BJ (cell line): ENCODE measurements around the gene MIA3.

DNA sequence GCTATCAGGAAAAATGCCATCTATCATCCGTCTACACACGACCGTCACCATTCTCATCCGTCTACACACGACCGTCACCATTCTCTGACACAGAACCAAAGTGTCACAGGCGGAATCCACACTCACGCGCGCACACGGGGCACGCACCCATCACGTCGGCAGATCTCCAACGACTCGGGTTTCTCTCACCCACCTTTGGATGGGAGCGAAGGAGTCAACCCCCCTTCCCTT is 993 bp downstream of the DUSP10 start:
- CAGE, long polyA plus RNA: no peak
- RRBS: no CpG with 5 or more reads among the region's 17 CpGs

GRCh38 chr1:221793272-221794081 is 51.6 kb upstream of the DUSP10 start:
- CAGE, long polyA plus RNA: no peak
- RRBS: no CpG with 5 or more reads among the region's 4 CpGs

DNA sequence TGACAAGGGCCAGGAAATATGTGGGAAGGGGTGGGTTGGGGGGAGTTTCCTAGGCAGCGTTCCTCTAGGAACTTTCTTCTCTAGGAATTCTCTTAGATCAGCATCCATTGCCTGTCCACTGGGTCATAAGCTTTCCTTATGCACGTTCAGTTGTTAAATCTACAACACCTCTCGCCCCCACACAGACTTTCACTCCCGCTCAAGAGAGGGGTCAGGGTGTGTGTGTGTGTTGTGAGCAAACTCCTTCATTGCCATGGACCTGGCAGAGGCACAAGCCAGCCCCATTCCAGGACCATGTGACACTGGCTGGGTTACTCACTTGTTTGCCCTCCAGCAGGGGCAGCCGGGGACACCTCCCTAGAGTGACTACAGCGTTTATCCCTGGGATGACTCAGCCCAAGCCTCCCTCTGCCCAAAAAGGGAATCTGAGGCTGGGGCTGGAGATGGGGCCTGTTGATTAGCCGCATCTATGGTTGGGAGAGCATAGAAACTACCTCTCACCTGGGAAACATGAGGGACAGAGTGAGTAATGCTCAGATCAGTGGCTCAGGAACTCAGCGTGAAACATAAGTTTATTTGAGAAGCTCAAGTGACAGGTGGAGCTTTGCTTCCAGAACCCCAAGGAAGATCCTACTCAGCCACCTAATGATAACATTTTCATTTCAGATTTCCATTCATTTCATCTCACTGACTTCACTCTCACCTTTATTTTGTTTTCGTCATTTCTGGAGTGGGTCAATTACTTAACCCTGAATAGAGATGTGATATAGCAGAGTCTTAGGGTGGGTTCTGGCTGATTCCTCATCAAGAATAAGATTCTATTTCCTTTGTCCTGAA is 145.3 kb upstream of the DUSP10 start:
- CAGE, long polyA plus RNA: no peak
- RRBS: no CpG with 5 or more reads among the region's 9 CpGs

DNA sequence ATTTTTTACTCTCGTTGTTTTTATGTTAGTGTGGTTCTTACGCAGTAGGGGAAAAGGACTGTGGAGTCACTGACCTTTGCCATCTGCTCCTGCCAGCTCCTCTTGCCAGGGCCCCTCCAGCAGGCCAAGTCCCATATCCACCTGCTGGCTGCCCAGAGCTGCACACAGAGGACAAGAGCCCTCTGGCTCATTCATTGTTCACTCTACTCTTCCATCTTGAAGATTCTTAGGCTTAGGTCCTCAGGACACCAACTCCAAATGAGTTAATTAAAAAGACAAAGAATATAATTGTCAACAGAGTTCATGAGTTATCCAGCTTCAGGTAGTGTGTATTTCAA is 316.4 kb upstream of the DUSP10 start:
- CAGE, long polyA plus RNA: no peak
- RRBS: no CpG with 5 or more reads among the region's 2 CpGs

- CAGE, long polyA plus RNA: no peak
- RRBS: no CpG with 5 or more reads among the region's 5 CpGs
These were observed 355.7 kb upstream of the DUSP10 start for GRCh38 chr1:222097527-222098080.

GRCh38 chr1:222617313-222618350 is at the start of gene MIA3:
MIA3 (plus strand) TSS chr1:222618097.
- CAGE, long polyA plus RNA: no peak
- RRBS: under 1% methylated on average over 24 of the region's 88 CpGs

DNA sequence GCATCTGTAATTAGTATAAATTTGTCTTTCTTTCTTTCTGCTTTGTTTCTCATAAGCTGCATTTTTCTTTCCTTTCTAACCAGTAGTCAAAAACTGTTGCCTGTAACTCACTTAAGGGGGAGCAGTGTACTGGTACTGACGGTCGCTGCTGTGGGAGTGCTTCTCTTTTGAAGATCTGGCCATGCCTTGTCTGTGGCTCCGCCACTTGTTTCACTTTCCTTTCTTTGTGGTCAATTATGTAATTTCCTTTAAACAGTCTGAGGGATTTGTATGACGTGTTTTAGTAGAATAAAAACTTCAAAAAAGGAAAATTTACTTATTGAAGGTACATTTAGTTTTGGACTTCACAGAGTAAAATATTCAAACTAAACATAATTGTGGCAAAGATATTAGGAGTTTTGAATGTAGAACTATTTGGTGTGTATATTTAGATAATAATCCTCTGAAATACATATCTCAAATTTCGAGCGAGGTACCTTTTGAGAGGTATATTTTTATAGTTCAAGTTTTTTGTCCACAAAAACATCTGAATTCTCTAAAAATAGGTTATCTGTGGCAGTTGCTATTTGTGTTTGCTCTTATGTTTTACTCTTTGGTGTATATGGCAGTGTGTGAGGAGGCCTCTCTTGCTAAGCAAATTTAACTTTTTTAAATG is 37.1 kb downstream of the MIA3 start:
- CAGE, long polyA plus RNA: no peak
- RRBS: no CpG with 5 or more reads among the region's 6 CpGs

- CAGE, long polyA plus RNA: no peak
- RRBS: no CpG with 5 or more reads among the region's 3 CpGs
These were observed 43.0 kb downstream of the AIDA start for GRCh38 chr1:222669169-222669761.

DNA sequence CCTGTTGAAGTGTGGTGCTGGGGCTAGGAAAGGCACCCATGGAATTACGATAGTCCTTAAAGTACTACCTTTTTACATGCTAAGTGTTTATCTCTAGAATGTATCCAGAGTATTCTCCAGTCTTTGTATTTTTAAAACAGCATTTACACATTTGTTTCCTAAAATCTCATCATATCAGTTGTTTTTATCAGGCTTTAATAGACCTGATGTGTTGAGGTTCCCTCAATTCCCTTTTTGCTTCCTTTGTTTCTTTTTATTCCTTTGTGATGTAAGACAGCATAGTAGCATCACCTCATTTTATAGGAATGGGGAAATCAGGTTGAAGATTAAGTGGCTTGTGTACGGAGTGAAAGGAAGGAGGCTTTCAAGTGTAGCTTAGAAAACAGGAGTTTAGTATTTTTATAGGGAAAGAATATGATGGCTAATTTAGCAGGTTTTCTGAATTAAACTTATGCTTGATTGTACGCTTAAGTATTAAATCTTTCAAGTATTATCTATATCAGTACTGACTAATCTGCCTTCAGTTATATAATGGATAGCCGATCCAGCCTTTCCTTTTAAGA is 29.2 kb downstream of the DISP1 start:
- CAGE, long polyA plus RNA: no peak
- RRBS: no CpG with 5 or more reads among the region's 4 CpGs

GRCh38 chr1:223001407-223002033 is 141.5 kb downstream of the TLR5 start:
- CAGE, long polyA plus RNA: no peak
- RRBS: no CpG with 5 or more reads among the region's 3 CpGs

DNA sequence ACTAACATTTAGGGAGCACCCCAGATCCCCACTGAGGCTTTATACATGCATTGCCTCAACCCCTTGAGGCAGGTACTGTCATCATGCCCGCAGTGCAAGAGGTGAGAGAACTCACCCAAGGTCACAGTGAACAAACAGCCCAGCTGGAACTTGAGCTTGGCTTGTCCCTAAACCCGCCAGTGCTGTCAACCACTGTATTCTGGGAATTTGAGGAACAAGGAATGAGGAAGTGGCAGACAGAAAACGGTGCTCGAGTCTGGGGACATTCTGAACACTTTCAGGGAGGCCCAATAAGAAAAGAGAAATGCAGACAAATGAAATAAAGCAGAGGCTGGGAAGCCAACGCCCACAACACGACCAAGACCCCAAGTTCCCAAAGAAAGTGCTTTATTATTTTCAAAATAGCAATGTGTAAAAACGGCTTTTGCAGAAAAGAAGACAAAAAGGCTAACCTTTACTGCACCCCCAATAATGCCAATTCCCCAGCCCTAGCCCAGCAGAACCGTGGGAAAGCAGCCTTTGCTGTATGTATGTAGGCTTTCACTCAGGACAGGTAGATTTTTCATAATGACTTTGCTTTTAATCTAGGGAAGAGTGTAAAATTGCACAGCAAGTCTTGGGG is 34.8 kb upstream of the TLR5 start:
- CAGE, long polyA plus RNA: no peak
- RRBS: no CpG with 5 or more reads among the region's 8 CpGs

DNA sequence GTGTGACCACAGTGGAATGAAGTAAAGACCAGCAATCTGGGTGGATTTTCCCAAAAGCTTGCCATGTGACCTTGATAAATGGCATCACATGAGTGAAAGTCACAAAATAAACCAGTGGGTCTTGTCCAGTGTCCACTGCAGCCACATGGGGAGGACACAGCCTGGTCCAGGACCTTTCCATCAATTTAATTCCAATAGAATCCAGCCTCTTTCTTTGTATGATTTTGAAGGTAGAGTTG is 36.9 kb upstream of the TLR5 start:
- CAGE, long polyA plus RNA: no peak

DNA sequence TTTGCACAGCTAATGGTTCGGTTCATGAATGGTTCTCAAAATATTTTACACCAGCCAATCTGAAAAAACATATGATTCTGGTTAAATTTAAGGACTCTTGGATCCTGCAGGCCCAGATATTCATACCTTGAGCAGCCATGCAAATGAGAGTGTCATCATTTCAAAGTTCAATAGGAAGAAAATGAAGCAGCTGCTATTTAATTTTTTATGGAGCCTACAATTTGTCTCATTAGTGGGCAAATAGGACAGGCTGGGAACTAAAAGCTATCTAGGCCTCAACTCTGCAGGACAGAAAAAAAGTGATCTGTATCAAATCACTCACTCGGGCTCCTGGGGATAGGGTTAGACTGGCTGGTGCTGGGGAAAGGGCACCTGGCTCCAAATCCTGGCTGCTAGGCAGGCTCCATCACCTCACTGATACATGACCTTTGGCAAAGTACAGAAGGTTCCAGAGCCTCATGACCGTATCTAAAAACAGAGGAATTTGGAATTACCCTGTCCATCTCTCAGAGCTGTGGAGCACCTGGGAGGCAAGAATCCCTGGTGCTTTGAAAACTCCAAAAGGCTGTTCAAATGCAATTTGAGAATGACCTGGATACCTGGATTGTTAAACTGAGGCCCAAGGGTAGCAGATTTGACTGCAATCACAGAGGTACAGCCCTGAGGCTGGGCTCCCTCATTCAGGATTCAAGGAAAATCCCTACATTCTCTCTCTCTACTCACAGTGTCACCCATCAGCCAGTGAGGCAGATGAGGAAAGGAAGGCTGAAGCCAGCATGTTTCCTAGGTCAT is 51.7 kb downstream of the SUSD4 start:
- CAGE, long polyA plus RNA: no peak
- RRBS: no CpG with 5 or more reads among the region's 3 CpGs

DNA sequence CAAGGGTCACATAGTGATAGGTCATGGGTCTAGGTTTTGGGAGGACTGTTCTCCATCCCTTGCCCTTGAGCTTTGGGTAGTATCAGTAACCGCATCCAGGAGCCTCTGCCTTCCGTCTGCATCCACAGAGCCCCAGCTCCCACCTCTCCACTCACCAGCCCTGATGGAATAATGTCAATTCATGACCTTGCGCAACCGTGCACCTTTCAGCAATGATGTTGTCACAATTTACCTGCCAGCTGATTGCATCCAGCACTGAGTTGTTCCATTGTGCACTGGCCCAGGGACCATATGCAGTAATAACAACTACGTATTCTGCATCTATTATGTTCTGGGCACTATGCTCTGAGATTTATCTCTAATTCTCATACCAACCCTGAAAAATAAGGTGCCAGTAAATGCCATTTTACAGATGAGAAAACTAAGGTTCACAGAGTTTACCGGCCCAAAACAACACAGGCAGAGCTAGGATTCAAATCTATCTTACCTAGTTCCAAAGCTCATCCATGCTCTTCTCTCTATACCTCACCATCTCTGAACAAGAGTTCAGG is 1.3 kb downstream of the CAPN8 start:
- CAGE, long polyA plus RNA: no peak
- RRBS: no CpG with 5 or more reads among the region's 6 CpGs

DNA sequence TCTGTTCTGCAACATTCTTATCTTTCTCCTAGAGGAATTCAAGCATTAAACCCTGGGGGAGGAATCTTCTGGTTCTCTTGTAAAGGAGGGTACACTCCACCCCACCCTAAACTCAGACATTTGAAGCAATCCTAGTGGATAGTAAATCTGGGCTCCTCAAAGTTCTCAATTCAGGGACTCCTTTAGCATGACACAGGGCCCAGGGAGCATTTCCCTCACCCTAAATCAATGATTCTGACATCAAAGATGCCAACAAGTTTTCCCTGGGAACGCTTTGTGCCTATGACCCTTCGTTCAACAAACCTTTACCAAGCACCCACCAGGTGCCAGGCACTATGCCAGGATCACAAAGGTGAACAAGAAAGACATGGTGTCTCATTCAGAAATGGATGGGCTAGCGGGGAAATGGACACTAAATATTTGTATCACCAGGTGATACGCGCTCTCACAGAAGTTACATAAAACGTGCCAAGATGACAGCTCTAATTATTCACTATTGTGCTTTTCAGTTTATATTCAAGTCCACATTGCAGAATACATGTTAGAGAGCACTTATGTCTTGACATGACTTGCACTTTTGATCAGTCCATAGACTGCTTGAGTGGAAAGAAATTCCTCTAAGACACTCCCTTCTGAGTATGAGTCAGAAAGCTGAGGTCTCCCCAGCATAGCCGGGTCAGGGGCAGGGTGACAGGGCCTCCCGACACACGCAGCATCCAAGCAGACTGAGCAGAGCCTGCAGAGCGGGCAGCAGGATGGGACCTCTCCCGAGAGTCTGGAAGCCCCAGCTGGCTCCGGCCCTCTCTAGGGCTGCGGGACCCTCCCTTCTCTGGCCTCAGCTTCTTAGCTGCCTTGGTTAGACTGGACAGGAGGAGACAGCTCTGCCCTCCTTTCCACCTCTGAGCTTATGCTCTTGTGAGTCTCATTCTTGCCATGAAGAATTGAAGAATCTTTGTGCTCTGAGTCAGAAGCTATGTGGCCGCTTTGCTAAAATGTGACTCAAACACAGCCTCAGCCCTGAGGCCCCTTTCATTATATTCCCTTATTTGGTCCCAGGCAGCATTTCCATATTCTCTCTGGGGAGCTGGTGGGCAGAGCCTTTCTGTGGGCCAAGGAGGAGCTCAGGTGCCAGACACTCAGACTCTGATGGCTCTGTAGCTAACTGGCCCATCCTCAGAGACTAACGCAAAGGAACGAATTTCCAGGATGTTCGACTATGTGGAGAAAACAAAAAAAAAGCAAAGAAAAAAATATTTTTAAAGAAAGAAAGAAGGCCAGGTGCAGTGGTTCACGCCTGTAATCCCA is 11.4 kb upstream of the CAPN2 start:
- CAGE, long polyA plus RNA: no peak
- RRBS: no CpG with 5 or more reads among the region's 18 CpGs

- CAGE, long polyA plus RNA: no peak
- RRBS: no CpG with 5 or more reads among the region's 12 CpGs
These were observed 22.1 kb downstream of the CAPN2 start for GRCh38 chr1:223734209-223735036.

DNA sequence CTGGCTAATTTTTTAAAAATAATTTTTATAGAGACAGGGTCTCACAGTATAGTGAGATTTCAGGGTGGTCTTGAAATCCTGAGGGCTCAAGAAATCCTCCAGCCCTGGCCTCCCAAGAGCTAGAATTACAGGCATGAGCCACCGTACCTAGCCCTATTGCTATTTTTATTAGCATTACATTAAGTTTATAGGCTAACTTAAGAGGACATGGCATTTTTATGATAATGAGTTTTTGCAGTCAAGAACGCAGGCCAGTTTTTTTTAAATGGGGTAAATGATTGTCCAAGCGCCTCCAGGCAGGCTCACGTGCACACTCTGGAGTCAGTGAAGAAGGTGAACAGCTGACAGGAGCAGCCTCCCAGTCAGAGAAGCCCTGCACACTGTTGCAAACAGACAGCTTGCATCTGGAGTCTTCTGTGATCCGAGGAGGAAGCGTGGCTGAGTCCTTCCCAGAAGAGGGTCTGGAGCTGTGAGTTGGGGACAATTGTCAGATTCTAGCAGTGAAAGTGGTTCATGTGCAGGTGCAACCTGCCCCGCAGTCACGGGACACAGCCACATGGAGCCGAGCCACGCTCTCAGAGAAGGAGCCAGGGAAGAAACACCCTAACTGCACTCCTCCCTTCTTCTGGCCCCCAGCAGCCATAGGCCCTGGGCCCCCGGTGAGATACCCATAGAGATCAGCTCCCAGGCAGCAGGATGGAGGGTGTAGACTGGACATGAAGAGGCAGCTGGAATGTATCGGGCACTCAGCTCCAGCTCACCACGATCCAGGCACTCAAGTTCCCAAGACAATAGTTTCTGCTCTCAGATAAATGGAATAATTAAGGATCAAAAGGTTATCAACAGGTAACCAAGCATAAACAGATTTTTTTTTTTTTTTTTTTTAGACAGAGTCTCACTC is 26.2 kb downstream of the CAPN2 start:
- CAGE, long polyA plus RNA: no peak
- RRBS: no CpG with 5 or more reads among the region's 13 CpGs

GRCh38 chr1:223750656-223751090 is 38.3 kb downstream of the CAPN2 start:
- CAGE, long polyA plus RNA: no peak
- RRBS: no CpG with 5 or more reads among the region's 10 CpGs

- CAGE, long polyA plus RNA: no peak
- RRBS: no CpG with 5 or more reads among the region's 18 CpGs
These were observed 59.6 kb downstream of the CAPN2 start for GRCh38 chr1:223771449-223772782.

DNA sequence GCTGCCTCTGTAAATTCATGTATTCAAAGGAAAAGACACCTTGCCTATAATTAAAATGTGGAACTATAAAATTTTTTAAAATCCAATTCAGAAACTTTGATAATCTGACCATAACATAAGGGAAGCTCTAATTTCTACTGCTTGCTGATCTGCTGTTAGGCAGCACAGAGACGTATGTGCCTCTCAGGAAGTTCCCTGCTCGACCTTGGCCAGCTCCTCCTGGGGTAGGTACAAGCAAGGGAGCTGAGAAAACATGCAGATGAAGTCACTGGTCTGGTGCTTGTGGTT is 63.5 kb downstream of the CAPN2 start:
- CAGE, long polyA plus RNA: no peak
- RRBS: no CpG with 5 or more reads among the region's 2 CpGs